Amniotic epithelial cell (primary cell): ENCODE results near the gene UGT1A3.

DNA sequence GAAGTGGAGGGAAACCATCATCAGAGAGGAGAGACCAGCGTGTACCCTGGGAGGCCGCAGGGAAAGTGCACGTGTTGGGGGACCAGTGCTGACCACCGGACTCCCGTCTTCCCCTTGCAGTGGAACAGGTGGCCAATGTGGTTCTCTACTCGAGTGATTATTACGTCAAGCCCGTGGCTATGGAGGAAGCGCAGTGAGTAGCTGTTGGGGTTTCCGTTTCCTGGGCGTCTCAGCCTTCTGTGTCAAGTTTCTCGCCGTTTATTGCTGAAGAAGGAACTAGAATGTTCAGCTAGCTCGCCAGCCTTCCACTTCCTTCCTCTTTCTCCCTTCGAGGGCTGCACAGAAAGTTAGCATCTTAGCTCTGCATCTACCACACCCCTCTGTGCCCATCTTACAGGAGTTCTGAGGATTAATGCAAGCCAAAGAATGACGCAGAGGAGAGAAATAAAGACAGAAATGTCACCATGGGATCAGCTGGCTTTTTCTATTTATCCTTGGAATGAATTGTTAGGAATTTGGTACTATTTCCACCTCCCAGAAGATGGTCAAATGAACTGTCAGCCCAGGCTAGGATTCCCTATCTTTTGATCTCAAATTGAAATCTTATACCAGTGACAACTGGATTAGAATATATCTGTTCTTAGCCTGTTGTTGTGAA lies 22.6 kb upstream of the DGKD start:
- RRBS, result no CpG with 5 or more reads among the region's 16 CpGs

GRCh38 chr2:233356486-233357393 lies 2.4 kb downstream of the DGKD start:
- RRBS, result no CpG with 5 or more reads among the region's 4 CpGs

DNA sequence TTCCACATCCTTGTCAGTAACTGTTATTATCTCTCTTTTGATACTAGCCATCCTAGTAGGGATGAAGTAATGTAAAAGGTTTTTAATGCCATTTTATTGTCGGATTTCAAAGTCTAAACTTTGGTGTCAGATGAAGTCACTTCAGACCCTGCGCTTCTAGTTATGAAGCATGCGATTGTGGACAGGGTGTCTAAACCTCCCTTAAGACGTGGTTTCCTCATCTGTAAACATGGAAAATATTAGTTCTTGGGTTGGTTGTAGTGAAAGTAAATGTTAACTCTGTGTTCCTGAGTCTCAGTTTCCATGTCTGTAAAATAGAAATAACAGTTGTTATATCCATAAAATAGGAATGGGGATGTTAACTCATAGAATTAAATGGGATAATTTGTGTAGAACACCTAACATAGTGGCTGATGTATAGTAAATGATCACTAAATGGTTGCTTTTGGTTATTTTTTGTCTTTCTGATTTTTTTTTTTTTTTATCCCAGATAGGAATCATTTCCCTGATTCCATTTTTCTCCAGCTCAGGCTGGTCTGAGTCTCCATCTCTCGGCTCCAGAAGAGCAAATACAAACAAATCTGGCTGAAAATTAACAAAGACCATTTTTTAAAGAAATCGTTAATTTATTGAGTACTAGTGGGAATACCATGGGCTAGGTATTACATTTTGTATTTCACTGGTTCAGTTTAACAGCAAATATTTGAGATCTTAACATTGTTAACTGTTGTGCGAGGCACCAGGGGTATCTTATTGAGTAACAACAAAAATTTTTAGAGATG lies 4.9 kb downstream of the DGKD start:
- RRBS, result no CpG with 5 or more reads among the region's 7 CpGs

DNA sequence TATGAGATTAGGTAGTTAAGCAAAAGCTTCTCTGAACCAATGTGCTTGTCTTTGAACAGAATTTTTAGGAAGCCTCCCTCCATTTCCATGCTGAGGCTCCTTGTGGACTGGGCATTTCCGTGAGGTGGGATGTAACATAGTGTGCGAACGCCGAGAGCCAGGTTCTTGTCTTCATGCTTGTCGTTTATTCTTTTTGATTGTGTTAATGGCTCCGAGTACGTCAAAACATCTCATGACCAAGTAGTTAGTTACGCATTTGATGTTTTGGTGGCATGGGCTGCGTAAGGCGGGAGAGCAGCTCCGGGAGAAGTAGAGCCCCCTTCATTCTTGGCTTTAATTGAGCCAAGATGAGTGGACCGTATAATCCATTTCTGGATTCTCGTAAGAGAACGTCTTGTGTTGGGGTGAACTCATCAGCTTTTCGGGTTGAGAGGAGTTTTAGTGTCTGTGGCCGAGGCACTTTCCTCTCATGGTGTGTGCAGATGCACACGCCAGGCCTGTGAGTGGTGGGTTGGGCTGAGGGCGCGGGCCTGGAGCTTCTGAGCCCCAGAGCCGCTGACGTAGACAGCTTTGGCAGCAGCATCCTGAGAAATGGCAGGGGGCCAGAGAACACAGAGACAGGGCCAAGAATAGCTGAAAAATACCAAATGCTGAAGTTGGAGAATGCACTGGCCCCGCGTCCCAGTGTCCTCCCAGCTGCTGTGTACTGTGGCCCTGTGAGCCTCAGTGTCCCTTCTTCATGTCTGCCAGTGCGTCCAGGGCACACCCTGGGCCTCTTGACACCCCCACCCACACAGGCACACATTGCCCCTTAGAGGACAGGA lies 33.2 kb downstream of the DGKD start:
- RRBS, result no CpG with 5 or more reads among the region's 24 CpGs

DNA sequence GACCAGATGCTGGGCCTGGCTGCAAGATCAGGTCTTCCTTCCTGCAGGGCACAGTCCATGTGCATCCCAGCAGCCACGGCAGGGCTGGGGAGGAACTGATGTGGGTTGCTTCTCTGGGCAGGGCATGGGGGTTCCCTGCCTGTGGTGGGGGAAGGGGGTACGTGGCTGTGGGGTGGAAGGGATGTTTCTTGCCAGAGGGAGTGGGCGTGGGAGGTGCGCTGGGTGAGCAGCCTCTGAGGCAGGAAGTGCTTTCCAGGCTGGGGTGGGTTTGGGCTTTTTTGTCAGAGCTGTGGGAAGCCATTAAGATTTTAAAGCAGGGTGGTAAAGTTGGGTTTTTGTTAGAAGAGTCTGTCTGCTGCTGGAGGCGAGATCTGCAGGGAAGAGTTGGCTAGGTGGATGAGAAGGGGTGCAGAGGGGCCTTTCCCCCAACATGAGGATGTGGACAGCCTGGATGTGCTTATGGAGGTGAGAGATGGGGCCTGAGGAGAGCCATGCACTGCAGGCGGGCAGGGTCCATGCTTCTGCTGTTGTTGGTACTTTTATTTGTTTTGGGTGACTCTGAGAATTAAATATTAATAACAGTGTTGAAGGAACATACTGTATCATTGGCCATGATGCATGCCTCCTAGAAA lies 45.2 kb downstream of the DGKD start:
- RRBS, result no CpG with 5 or more reads among the region's 6 CpGs

DNA sequence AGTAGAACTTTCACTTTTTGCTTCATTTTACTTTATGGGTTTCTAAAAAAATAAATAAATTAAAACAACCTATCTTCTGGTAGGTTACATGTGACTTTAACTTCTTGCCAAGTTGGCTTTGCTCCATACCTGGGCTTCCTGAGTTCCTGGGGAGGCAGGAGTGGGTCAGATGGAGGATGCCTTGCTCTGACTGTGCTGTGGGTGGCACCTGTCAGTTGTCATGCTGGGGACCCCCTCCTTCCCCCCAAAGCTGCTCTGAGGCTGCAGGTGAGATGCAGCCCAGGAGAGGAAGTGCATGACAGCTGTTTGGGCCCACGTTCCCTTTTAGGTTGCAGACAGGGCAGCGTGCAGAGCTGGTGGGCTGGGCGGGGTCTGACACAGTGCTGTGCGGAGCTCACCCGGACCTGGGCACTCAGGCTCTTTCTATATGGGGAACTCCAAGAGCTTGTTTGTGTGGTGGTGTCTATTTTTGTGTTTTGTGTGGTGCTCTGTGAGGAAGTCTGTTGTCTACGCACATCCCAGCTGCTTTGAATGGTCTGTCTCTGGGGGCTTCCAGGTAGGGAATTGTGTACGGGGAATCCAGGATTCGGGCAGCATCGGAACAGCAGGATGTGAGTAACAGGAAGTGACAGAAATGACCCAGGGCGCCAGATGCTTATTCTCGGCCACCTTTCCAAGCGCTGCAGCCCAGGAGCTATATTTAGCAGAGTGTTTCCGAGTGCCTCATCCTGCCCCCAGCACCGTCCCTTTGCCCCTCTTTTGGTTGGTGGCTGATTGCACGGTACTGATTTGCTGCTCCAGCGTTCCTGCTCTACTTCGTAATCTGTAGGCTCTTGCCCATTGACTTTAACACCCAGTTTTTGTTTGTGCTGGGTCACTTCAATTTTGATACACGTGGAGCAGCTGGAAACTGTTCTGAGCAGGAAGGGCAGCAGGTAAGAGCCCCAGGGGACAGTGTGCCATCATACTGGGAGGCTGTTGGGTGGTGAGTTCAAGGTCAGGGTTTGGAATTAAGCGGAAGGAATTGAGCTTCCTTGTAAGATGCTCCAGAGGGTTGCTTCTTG lies 64.5 kb downstream of the DGKD start:
- RRBS, result no CpG with 5 or more reads among the region's 19 CpGs

DNA sequence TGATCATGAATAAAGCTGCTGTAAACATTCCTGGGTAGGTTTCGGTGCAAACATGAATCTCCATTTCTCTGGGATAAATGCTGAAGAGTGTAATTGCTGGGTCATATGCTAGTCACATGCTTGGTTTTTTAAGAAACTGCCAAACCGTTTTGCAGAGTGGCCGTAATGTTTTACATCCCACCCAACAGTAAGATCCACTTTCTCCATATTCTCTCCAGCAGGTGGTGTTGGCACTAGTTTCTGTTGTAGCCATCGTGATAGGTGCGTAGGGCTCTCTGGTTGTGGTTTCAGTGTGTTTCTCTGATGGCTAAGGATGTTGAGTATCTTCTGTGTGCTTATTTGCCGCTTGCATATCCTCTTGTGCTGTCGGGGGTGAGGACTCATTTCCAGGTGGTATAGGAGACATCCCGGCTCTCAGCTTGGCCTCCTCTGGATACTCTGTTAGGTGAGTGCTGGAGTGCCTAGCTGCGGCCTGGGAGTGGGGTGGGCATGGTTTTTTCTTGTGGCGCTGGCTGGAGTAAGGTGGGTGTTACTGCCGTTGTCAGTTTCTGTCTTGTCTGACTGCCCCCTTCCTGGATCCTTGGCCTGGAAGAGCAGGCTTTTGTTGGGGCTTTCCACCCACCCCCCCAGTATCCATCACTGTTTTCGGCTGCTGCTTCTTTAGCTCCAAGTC lies 69.0 kb downstream of the DGKD start:
- RRBS, result no CpG with 5 or more reads among the region's 12 CpGs

DNA sequence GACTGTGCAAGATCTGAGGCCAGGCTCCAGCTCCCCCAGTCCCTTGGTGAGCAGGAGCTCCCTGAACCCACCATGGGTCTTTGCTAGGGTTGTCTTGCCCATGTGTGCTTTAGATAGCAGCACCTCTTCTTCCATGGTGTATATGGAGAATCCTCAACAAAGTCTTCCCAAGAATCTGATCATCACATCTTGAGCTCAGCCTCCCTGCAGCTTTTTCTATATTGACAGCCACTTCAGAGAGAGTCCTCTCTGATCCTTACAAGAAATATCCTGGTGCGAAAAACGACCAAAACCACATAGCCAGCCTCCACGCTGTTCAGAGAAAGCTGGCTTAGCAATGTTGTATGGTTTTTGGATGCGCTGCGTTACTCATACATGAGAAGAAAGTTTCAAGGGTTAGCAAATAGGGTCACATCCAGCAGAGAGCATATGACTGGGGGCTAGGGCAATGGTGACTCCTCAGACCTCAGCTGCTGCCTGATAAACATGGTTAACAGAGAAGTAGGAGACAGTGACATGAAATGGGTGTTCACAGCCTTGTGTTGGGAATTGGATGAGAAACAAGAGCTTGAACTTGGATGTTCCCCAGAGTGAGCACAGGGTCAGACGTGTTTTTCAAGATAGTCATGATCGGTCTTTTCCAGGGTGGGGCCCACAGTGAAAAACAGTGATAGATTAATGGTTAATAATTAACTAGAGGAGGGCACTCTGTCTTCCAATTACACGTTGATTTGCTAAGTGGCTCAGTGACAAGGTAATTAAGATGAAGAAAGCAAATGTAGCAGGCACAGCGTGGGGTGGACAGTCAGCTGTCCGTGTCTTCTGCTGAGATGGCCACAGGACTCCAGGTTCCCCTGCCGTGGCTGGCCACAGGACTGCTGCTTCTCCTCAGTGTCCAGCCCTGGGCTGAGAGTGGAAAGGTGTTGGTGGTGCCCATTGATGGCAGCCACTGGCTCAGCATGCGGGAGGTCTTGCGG lies at the start of gene UGT1A3:
Gene UGT1A3 (plus strand): TSS at position 746 of the 977 bp plus-strand sequence.
- RRBS, result no CpG with 5 or more reads among the region's 13 CpGs

DNA sequence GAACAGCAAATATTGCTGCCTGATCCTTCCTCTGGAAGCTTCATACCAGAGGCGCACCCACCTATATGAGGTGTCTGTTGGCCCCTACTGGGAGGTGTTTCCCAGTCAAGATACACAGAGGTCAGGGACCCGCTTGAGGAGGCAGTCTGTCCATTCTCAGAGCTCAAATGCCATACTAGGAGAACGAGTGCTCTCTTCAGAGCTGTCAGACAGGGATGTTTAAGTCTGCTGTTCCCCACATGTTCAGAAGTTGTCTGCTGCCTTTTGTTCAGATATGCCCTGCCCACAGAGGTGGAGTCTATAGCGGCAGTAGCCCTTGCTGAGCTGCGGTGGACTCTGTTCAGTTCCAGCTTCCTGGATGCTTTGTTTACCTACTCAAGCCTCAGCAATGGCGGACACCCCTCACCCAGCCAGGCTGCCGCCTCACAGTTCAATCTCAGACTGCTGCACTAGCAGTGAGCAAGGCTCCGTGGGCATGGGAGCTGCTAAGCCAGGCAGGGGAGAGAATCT lies 8.1 kb downstream of the UGT1A3 start:
- RRBS, result no CpG with 5 or more reads among the region's 8 CpGs

GRCh38 chr2:234051685-234052184 lies 1.2 kb downstream of the SPP2 start:
- RRBS, result no CpG with 5 or more reads among the region's 1 CpG

DNA sequence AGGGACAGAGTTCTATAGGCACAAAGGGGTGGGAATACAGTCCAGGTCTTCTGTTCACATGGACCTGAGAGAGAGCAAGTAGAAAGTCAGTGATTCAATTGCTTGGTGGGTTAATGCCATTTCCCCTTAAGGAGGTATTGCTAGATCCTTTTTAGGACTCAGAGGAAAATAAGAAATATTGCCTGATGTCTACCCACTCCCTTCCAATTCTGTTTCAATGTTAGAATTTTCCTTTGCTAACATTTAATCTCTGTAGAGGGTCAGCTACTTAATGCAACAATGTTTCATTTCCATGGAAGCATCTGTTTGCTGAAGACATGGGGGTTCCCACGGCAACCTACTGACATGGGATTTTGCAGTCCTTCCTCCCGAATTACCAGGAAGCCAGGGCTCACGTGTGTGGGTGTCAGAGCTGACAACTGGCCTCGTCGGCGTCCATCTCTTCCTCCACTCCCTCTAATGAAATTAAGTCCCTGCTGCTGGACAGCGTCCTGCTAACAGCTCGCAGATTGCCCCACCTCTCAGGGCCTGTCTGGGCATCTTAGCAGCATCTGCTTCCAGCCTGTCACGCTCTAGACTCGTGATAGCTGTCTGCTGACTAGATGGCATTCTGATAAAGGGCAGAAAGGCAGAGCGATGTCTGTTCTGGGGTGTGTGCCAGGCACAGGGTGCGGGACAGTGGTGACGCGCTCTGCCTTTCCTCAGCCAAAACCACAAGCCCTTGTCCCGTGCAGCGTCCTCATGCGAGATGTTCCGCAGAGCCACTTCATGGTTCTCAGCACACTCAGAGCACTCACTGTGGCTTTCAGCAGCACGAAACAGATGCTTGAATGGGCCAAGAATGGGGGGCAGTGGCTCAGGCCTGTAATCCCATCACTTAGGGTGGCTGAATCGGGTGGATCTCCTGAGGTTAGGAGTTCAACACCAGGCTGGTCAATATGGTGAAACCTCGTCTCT lies 161.2 kb downstream of the ARL4C start:
- RRBS, result no CpG with 5 or more reads among the region's 21 CpGs

- RRBS, result no CpG with 5 or more reads among the region's 3 CpGs
These were observed 123.9 kb downstream of the ARL4C start for GRCh38 chr2:234372929-234373404.

GRCh38 chr2:234422892-234423260 lies 74.0 kb downstream of the ARL4C start:
- RRBS, result no CpG with 5 or more reads among the region's 4 CpGs

DNA sequence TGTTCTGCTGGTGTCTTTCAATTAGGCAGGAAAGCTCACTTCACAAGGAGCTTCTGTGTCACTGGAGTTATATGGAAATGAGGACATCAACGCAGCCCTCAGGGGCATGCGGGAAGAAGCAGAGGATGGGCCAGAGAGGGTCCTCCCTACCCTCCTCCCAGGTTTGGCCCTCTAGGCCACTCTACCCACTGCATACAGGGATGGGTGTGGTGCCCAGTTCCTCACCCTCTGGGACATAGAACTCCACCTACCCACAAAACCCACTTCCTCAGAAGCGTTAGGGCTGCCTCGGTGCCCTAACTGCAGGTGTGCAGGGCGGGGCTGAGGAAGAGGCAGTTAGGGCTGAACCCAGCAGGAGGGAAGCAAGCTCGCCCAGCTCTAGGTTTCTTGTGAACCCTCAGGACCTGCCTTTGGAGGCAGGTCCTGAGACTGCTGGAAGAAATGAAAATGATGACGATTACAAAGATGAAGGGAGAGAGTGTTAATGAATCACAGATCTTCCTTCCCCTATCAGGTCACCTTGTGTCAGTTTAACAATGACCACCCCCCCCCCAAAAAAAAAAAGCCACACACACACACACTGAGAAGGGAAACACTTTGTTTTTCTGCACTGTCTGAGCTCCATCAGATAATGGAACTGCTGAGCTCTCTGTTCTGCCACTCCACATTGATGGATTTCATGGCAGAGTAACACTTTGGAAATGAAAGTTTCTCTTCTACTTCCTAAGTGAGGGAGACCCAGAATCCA lies 70.9 kb downstream of the ARL4C start:
- RRBS, result no CpG with 5 or more reads among the region's 7 CpGs

- RRBS, result no CpG with 5 or more reads among the region's 9 CpGs
These were observed 28.3 kb downstream of the ARL4C start for GRCh38 chr2:234468468-234469153.

DNA sequence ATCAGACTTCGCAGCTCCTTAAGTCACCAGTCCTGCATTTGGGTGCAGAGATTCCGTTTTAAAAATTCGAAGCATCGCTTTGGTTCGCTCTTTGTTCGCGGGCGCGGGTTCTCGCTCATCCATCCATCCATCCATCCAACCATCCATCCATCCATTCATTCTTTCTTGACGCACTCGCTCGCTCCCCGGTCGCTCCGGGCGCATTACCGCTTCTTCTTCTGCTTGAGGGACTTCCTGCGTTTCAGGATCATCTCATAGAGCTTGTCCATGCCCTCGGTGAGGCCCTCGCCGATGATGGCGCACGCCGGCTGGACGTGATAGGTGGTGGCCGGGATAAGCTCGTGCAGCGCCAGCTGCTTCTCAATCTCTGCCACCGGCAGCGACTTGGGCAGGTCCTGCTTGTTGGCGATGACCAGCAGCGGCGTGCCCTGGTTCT lies 1.1 kb downstream of the ARL4C start:
- RRBS, result no CpG with 5 or more reads among the region's 34 CpGs

DNA sequence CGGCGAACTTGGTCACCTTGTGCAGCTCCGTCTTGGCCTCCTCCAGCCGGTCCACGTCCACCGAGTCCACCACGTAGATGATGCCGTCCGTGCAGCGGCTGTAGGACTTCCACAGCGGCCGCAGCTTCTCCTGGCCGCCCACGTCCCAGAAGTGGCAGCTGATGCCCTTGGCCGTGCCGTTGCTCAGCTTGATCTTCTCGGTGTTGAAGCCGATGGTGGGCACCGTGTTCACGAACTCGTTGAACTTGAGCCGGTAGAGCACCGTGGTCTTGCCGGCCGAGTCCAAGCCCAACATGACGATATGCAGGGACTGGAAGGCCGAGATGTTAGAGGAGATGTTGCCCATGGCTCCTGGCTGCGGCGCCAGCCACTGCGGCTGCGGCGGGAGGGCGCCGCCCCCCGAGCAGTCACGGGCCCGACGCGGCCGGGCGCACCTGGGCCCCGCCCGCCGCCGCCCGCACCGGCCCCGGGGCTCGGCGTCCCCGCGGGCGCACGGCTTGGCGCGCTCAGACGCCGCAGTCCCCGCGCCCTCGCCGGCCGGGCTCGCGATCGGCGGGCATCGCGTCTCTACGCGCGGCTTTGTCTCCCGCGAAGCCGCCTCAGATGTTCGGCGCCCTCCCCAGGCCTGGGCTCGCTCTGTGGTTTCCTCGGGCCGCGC lies 511 bp downstream of the ARL4C start:
- RRBS, result 1% methylated on average over 23 of the region's 81 CpGs

- RRBS, result no CpG with 5 or more reads among the region's 9 CpGs
These were observed 194.0 kb upstream of the ARL4C start for GRCh38 chr2:234690754-234691416.

GRCh38 chr2:234863322-234863892 lies 88.4 kb upstream of the SH3BP4 start:
- RRBS, result 33% methylated on average over 2 of the region's 9 CpGs

GRCh38 chr2:234864378-234864886 lies 87.4 kb upstream of the SH3BP4 start:
- RRBS, result 89% methylated on average over 3 of the region's 6 CpGs